SUDHL5 (cell line): ENCODE measurements around a stretch of chr5.

DNA sequence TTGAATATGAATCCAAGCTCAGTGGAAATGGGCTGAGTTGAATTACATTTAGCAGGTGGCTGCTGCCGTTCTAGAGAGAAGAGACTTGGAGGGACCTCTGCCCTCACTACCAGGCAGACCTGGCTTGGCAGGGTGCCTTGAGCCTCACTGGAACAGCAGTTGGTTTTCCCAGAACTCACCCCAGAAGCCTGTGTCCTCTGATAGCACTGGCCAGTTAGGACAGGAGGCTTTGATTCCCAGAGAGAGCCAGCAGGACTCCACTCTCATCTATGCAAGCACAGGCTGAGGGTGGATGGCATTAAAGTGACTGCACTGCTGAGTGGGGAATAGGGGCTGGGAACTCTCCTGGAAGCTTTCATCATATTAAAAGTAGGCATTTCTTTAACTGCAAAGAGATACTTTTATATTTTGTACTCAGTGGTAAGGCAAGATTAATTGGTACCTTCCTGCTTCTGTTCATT is 54.8 kb downstream of the PWWP2A start:
- PRO-cap: no peak

- PRO-cap: no peak
Measured at GRCh38 chr5:160169136-160169850, 50.0 kb upstream of the PWWP2A start.

DNA sequence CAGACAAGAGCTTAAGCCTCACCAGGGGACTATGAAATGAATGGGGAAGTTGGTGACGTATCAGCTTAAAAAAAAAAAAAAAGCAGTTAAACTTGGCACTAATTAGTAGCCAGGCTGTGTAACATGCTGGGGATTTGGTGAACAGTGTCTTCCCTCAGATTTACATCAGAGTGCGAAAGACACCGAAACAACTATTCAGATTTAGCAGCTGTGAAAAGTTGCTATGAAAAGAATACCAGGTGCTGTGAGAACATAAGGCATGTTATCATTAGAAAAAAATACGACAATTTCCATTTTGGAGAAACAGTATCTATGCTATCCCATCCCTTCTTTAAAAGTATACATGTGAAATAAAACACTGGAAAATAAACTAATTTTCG is 472 bp upstream of the SLU7 start:
- PRO-cap: unidirectional peak, plus-strand start at position 117 of the sequence

- PRO-cap: no peak
Measured at GRCh38 chr5:160469012-160469985, 47.6 kb downstream of the PTTG1 start.

DNA sequence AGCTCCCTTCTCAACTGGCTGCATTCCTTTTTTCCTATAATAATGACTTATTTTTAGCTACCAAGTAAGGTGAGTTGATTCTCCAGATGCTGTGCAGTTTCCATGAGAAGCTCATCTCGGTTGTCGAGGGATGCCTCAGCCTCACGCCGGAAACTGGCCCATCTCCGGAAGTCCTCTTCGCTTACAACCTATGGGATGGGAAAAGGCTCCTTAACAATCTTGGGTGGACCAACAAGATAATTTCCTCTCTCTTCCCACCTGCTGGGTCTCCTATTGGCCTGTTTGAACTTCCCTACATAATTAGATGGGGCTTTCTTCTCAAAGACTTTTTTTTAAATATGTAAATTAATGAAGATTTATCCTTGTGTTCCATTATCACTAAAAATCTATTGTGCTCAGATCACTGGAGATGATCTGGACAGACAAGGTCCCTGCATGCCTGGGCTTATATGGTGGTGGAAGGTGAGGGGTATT is 194.2 kb downstream of the PTTG1 start:
- PRO-cap: no peak

DNA sequence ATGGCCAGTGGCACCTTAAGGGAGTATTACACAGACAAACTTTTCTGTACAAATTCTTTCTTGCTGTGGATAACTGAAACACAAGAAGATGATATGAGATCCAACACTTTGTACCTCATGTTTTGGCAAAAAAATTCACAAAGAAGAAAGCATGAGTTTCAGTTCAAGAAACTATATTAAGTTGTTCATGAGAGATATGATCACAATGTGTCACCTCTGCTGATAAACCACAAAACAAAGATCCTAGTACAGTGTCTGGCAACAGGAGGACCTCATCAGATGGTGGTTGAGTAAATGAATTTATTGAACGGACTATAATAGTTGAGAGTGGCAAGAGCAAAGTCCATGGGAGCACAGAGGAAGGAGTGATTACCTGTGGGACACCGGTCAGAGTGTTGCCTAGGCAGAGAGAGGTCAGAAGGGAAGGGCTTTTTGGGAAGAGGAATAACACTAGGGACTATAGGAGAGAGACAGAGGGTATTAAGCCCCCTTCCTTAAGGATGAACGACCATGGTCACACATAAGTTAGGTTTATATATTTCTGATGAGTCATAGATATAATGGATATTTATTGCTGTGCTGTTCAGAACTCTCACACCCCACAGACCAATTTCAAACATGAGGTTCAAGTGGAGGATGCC is 194.0 kb downstream of the ATP10B start:
- PRO-cap: no peak

GRCh38 chr5:161169035-161169528 is 317.1 kb upstream of the ATP10B start:
- PRO-cap: no peak

GRCh38 chr5:162883371-162883691 is 554.1 kb upstream of the CCNG1 start:
- PRO-cap: no peak

- PRO-cap: no peak
Measured at GRCh38 chr5:167699325-167700049, 592.0 kb upstream of the WWC1 start.

DNA sequence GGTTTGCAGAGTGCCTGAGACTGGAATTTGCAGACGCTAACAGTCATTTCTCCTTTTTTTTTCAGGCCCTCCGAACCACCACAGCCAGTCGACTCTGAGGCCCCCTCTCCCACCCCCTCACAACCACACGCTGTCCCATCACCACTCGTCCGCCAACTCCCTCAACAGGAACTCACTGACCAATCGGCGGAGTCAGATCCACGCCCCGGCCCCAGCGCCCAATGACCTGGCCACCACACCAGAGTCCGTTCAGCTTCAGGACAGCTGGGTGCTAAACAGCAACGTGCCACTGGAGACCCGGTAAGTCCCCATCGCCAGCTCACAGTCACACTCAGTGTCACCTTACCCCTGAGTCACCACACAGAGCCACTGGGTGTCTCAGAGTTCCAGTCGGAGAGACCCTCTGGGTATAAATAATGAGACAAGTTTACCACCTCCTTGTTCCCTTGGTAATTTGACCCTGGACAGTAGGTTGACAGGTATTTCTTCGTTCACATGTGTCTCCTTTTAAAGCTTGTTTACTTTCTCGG is 338.9 kb upstream of the WWC1 start:
- PRO-cap: no peak

DNA sequence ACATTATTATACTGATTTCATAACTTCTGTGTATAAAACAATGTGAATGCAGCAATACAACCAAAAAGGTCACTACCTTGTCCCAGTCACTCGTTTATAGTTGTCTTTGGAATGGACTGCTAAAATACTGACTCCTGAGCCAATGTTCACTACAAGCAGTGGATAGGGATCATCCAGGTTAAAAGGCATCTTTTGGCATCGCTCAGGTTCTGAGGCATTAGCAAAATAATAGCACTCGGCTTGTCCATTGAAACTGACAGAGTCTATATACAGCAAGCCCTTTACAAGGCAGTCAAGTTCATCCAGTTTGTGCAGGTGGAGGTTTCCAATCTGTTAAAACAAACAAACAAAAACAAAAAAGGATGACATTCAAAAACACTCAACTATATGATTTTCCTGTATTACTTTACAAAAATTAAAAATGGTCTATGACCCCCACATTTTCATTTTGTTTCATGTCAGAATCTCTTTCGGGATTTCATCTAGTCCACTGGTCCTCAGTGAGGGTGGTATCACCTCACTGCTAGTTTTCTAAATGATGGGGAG is 13.2 kb downstream of the PANK3 start:
- PRO-cap: no peak

- PRO-cap: no peak
Measured at GRCh38 chr5:168612793-168613430, 33.7 kb upstream of the PANK3 start.

DNA sequence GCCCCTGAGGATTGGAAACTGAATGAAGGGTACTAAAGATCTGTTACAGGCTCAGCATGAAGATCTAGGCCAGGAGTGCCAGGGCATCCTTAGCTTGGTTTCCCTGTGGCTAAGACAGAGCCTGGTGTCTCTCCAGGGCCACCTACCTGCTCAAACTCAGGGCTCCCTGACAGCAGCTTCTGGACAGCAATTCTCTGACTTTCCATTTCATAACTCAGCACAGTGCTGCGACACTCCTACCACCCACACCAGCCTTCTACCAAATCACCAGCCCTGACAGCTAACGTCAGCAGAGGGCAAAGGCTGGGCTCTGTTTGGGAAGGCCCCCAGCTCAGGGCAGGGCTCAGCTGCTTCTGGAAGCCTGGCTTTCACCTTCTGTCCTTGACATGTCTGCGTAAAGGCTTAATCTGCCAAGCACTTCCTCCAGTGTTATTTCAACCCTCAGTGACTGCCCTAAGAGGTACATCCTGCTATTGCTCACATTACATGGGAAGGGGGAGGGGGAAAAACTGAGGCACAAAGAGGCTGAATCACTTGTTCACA is 102.4 kb upstream of the PANK3 start:
- PRO-cap: no peak

- PRO-cap: no peak
Measured at GRCh38 chr5:169020031-169020449, 280.9 kb downstream of the SLIT3 start.

DNA sequence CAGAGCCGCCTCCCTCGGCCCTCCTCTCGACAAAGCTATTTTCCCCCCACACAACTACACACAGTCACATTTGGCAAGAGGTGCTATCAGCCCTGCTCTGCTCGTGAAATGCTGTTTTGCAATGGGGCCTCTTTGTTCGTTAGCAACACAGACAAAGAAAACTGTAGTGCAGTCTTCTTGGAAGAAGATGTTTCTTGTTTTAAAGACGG is 14.3 kb downstream of the SLIT3 start:
- PRO-cap: no peak

DNA sequence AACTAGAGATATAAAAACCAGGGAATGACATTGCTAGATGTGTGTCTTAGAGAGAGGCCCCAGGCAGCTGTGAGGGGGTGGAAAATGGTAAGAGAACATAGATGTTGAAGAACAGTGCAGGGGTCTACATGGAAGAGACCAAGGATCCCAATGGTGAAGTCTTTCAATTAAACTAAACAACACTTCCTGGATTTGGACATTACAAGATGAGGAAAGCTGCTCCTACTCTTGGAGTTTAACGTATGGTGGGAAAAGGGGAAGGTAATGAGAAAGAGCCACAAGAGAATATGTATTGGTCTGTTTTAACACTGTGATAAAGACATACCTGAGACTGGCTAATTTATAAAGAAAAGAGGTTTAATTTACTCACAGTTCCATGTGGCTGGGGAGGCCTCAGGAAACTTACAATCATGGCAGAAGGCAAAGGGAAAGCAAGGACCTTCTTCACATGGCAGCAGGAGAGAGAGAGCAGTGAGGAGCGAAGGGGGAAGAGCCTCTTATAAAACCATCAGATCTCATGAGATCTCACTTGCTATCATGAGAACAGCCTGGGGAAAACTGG is 124.7 kb downstream of the INSYN2B start:
- PRO-cap: no peak

DNA sequence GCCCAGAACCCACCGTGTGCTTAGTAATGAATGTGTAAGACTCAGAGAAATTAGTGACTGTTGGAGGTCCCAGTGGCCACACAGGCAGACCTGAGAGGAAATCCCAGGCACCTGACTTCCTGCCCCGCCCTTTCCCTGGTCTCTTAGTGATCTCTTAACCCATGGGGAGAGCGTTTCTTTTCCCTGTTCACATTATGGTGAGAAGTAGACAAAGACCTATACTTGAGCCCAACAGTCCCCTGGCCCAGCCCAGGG is 61.4 kb upstream of the FOXI1 start:
- PRO-cap: no peak

DNA sequence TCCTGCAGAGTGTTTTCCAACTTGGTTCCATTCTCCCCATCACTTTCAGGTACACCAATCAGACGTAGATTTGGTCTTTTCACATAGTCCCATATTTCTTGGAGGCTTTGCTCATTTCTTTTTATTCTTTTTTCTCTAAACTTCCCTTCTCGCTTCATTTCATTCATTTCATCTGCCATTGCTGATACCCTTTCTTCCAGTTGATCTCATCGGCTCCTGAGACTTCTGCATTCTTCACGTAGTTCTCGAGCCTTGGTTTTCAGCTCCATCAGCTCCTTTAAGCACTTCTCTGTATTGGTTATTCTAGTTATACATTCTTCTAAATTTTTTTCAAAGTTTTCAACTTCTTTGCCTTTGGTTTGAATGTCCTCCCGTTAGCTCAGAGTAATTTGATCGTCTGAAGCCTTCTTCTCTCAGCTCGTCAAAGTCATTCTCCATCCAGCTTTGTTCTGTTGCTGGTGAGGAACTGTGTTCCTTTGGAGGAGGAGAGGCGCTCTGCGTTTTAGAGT is 11.6 kb downstream of the C5orf58 start:
- PRO-cap: no peak

- PRO-cap: no peak
Measured at GRCh38 chr5:170278348-170279383, 18.9 kb downstream of the LCP2 start.

- PRO-cap: no peak
Measured at GRCh38 chr5:170292325-170293053, 5.1 kb downstream of the LCP2 start.